Frontal cortex (tissue), 2 donors: ENCODE measurements around the genes DNAJC30 and CLDN3.

GRCh38 chr7:73201233-73201518, 45.9 kb upstream of the SPDYE10 start:
- RAMPAGE, long total RNA: no peak

DNA sequence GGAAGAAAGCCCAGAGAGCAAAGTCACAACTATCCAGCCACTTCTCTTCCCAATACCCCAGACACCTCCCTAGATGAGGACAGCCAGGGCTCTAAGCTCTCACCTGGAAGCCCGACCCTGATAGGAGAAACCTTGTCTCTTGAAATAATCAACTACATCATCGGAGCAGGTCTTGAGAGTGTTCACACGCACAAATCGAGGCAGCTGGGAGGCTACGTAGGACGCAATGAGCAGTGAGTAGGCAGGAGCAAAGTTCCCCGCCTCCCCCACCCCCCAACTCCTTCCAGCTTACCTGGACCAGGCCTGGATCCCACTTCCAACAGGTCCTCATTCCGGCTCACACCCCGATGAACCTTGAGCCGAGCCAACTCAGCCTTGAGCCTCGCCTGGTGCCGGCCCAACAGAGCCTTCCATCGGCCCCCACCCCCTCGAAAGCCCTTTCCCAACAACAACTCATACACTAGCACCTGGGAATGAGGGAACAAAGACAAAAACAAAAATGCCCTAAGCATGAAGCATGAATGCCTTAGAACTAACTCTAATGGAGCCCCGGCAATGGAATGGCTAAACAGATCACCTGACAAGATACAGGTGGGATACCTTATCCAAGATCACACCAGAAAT, 1.2 kb downstream of the NSUN5 start:
- RAMPAGE, long total RNA: no peak

DNA sequence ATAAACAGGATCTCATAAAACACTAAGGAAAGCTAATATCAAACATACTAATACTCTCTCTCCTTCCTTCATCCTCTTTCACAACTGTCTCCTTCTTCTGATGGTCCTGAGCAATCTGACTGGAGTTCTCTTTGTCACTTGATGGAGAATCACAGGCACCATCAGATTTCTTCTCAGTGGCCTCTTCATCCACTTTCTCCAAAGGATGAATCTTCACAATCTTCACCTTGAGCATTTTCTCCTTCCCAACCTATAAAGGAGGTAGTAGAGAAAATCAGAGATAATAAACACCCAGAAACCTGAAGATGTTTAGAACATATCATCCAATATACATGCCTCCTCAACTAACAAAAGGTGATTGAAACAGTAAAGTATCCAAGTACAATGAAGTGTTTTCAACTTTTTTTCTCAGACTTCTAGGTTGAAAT, 23.6 kb downstream of the BAZ1B start:
- RAMPAGE, long total RNA: no peak

- RAMPAGE, long total RNA: no peak
These were observed 1.8 kb downstream of the BCL7B start for GRCh38 chr7:73555709-73556149.

DNA sequence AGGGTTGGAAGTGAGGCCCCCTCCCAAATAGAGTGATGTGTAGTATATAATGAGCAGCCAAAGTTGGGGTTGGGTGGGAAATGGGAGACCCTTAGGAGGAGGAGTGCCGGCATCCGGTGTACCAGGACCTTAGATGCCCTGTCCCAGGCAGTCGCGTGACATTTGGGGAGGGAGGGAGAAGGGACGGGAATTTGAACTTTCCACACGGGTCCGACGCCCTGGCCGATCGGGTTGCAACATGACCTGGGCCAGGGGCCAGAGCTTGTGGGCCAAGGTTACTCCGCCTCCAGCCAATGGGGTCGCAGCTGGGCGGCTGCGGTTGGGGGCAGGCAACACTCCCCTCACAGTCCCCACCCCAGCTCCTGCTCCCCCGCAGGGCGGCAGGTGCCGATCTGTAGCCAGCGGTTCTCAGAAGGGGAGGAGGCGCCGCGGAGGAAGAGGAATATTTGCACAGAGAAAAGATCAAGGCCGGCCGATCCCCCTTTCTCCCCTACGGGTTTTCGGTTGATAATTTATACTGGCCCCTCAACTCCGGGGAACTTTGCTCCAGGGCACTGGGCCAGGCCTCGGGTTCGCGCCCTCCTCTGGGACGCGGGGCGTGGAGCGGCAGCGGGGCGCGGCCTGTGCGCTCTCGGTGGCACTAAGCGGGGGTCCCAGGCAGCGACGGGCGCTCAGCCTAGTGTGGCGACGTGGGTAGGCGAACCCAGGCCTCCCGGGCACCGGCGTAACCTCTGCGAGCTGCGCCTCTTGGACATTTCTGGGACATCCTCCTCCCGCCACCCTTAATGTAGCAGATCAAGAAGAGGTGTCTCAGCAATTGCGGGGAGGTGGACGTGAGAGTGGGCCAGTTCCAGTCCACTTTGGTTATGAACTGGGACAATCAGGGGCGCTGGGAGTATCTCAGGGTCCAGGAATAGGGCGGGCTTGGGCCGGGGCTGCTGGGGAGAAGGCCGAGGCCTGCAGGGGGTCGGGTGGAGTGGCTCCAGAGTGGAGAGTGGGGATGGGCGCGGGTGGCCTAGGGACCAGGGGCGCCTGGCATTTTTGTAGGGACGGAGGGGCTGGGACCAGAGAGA, 1.2 kb downstream of the MLXIPL start:
- RAMPAGE, long total RNA: no peak

DNA sequence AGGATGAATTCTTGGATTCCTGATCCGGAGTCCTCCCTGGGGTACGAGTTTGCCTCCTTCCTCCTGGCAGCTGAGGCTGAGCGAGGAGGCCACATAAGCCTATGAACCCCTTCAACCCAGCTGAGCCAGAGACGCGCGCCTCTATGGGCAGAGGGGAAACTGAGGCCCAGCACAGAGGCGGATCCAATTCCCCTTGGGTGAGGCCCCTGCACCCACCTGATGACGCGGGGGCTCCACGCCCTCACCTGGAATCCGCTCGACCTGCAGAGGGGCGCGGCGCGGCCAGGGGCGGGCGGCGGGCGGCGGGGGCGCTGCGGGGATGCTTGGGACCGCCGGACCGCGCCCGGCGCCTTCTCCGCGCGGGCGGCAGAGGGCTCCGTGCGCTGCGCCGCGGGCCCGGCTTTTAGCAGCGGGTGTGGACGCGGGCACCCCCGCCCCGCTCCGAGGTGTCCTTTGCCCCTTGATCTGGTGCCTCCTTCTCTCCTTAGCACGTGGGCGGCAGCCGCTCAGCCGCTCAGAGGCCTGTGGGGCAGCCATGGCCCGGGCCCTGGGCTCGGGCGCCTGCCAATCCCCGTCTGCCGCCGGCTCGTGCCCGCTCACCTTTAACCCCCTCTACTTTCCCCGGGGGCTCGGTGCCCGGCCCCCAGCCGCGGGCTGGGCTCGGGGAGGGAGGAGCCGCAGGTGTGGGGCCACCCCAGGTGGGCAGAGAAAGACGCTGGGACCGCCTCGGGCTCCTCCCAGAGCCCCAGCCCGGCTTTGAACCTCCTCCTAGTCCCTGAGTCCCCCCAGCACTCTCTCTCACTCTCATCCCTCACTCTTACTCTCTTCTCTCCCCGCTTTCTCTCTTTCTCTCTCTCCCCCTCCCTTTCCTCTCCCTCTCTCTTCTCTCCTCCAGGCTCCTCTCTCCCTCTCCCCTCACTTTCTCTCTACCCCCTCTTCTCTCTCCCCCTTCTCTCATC, 19.8 kb upstream of the VPS37D start:
- RAMPAGE, long total RNA: no peak

- RAMPAGE, long total RNA: no peak
These were observed 1.5 kb upstream of the VPS37D start for GRCh38 chr7:73666183-73666575.

DNA sequence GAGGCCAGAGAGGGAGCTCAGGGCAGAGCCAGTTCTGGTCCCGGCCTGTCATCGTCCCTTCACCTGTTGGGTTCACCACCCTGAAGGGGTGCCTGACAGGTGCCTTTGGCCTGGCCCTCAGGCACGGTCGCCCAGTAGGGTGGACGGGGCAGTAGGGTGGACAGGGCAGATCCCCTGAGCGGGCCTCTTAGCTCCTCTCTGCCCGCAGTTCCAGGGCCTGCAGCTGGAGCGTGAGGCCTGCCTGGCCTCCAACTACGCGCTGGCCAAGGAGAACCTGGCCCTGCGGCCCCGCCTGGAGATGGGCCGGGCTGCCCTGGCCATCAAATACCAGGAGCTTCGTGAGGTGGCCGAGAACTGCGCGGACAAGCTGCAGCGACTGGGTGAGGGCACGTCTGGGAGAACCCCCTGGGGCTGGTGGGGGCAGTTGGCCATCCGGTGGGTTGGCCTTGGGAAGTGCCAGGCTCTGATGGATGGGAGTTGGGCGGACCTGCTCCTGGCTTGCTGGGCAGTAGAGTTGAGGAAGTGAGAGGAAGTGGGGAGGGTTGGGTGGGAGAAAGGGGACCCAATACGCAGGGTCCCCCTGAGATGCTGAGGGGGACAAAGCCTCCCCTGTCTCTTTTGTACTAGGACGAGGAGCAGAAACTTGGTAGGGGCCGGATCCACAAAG, 1.7 kb downstream of the VPS37D start:
- RAMPAGE, long total RNA: no peak

GRCh38 chr7:73682725-73683303, 439 bp downstream of the DNAJC30 start:
- RAMPAGE, long total RNA: no peak

- RAMPAGE, long total RNA: start-site peak on the minus strand at chr7:73683421-73683454, 71 and 13 reads in 2 replicates
These were observed at the start of gene DNAJC30 for GRCh38 chr7:73683304-73683522. DNAJC30 (minus strand) TSS chr7:73683453.

- RAMPAGE, long total RNA: no peak
These were observed 3.8 kb downstream of the ABHD11 start for GRCh38 chr7:73734477-73735509.

DNA sequence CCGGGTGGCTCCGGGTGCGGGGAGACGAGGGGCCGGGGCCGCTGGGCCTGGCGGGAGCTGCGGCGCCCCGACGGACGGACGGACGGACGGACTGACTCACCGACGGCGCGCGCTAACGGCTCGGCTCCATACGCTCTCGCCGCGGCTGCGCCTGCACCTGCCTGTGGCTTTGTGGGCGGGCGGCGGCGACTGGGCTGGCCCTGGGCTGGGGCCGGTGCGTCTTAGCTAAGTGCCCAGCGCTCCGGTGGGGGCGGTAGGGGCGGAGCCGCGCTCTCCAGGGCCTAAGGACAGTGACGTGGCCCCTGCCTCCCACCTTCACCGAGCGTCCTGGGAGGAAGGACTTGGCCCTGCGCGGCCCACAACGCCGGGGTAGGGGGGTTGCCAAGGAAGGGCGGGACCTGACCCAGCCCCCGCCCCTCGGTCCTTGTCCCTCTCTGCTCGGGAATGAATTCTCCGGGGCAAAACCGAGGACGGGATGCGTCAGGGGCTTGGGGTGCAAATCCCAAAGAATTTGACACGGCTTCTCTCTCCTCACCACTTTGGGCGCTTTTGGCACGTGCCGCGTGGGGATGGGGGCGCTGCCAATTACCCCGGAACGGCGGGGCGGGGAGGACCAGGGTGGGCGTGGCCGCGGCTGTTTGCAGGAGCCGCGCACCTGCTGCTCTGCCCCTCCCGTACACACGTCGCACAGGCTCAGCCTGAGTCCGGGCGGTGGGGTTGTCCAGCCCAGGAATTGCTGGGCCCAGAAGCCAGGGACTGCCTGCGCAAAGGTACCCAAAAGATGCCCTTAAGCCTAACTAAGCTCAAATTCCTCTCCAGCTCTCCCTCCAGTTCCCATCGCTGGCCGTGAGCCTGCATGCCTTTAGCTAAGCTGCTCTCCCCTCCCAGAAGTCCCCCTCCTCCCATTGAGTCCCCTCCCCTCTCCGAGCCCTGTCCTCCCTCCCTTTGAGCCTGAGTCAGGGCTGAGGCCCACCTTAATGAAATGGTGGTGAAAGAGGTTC, at the start of gene CLDN3:
CLDN3 (minus strand) TSS at position 196 of the 1,001 bp plus-strand sequence.
- RAMPAGE, long total RNA: no peak

DNA sequence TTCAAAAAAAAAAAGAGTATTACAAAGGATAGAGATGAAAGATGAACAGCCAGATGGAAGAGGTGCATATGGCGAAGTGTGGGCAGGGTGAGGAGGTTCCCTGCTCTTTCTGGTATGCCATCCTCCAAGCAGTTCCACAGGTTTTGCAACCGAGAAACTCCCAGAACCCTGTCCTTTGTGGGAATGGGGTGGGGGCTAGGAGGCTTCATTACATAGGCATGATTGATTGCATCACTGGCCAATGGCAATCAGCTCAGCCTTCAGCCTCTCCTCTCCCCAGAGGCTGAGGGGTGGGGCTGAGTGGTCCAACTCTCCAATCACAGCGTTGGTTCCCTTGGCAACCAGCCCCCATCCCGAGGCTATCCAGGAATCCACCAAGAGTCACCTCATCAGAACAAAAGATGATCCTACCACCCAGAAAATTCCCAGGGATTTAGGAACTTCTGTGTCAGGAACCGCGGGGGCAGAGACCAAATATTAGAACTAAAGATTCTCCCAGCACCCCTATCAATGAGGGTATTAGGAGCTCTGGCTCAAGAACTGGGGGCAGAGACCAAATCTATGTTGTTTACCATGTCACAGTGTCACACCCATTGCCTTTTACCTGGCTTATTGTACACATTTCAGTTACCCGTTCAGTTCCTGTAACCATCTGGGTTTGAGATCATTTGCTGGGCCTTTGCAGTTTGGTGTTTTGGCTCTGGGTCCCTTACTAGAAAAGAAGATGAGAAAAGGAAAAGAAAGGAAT, 22.7 kb upstream of the CLDN3 start:
- RAMPAGE, long total RNA: no peak

DNA sequence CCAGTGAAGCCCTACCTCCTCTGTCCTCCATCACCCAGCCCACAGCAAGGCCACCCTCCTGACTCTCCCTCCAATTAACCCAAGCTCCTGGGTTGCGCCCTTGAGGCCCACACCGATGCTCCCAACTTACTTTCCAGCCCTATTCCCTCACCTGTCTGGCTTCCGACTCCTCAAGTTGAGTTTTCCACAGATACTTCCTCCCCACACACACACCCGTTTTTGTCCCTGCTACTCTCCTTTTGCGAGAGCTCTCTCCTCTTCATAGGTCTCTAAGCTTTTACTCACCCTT, 7.8 kb upstream of the CLDN4 start:
- RAMPAGE, long total RNA: no peak

DNA sequence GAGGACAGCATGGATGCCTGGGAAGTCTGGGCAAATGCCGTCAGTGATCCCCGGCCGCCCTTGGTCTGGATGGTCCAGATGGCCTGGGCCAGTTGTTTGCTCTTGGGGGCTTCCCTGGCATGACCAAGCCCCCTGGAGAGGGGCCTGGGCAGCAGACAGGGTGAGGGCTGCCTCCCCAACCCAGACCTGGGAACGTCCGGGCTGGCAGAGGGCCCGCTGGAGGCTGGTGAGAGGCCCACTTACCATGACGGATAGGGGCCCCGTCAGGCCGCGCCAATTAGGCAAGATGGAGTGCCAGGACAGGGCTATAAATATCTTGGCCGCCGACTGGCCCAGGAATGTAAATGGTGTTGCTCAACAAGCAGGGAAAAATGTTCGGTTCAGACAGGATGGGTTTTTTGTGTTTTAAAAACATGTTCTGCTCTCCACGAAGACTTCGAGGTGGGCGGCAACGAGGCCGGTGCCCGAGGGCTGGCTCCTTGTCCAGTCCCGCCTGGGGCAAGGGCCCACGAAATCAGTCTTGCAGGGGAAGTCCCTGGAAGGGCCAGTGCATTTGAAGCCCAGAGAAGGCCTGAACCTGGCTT, 35.9 kb upstream of the ELN start:
- RAMPAGE, long total RNA: no peak

DNA sequence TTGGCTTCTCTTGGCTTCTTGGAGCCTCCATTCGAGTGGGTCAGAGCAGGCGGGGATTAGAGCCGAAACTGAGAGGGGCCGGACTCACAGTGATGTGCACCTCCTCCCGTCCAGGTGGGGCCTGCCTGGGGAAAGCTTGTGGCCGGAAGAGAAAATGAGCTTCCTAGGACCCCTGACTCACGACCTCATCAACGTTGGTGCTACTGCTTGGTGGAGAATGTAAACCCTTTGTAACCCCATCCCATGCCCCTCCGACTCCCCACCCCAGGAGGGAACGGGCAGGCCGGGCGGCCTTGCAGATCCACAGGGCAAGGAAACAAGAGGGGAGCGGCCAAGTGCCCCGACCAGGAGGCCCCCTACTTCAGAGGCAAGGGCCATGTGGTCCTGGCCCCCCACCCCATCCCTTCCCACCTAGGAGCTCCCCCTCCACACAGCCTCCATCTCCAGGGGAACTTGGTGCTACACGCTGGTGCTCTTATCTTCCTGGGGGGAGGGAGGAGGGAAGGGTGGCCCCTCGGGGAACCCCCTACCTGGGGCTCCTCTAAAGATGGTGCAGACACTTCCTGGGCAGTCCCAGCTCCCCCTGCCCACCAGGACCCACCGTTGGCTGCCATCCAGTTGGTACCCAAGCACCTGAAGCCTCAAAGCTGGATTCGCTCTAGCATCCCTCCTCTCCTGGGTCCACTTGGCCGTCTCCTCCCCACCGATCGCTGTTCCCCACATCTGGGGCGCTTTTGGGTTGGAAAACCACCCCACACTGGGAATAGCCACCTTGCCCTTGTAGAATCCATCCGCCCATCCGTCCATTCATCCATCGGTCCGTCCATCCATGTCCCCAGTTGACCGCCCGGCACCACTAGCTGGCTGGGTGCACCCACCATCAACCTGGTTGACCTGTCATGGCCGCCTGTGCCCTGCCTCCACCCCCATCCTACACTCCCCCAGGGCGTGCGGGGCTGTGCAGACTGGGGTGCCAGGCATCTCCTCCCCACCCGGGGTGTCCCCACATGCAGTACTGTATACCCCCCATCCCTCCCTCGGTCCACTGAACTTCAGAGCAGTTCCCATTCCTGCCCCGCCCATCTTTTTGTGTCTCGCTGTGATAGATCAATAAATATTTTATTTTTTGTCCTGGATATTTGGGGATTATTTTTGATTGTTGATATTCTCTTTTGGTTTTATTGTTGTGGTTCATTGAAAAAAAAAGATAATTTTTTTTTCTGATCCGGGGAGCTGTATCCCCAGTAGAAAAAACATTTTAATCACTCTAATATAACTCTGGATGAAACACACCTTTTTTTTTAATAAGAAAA, 14.6 kb upstream of the LIMK1 start:
- RAMPAGE, long total RNA: no peak

GRCh38 chr7:74195362-74196744, 14.0 kb upstream of the LAT2 start:
- RAMPAGE, long total RNA: no peak

DNA sequence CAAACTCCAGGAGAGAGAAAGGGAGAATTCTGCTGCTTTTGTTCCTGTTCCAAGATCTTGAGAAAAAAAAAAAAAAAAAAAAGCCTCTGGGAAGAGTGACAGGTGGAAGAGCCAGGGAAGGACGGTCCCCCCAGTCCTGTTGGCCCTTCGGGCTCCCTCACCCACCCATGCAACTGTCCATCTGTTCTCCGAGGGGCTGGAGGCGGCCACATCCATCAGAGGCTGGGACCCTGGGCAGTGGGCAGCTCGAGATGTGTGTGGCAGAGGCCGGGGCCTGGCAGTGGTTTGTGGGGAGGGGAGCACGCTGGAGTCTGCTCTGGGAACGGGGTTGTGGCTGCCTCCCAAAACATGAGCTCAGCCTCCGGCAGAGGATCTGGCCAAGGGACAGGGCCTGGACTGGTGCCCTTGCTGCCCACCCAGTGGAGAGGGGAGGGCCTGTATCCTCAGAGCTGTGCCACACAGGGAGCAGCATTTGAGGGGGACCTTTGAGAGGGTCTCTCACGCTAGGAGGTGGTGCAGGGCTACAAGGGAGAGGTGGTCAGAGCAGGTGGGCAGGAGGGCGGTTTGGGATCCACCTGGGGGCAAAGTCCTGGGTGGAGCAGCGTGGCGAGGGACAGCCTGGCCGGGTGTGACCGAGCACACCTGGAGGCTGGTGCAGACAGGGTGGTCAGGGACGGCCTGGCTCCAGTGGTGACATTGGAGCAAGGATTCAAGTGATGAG, 35.7 kb downstream of the CLIP2 start:
- RAMPAGE, long total RNA: no peak

GRCh38 chr7:74454224-74454580, 496 bp downstream of the GTF2IRD1 start:
- RAMPAGE, long total RNA: no peak

- RAMPAGE, long total RNA: no peak
These were observed 829 bp downstream of the GTF2IRD1 start for GRCh38 chr7:74454581-74454888.